Thoracic aorta endothelial cell (primary cell): ENCODE data around the genes VAMP1, GPR162 and GNB3.

DNA sequence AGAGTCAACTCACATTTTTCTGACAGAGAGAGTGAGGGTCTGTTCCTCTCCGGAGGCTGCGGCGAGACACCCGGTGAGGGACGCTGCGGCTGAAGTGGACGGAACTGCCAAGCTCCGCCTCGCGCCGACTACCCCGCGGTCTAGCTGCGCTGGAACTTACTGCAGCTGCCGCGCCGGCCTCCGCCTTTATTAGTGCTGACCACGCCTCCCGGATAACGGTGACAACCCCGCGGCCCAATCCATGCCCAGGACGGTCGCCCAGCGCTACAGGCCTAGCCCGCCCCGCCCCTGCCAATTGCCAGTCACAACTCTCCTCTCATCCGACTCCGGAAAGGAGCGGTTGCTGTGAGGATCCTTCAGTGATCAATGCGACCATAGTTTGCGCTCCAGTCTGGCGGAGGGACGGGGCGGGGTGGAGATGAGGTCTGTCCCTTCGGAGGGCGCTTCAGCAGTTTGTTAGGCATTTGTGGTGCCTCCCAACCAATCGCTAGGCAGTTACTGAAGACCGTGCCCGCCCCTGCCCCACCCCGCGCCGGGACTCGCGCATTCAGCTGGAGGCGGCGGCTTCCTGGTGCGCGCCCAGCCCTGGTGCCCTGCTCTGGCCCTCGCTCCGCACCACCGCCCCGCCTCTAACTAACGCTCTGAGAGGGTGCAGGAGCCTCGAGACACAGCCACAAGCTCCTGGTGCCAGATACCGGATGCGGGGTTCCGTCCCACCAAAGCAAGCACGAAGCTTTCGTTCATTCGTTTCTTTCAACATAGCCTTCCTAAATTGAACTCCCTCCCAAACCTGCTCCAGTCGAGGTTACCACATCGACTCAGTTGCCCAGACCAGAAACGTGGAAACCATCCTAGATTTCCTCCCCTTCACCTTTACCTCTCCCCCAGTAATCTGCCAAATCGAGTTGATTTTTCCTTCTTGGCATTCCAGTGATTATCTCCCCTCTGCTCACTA is at the start of gene VAMP1:
TSS of gene VAMP1 (minus strand) at position 161 of the 955 bp plus-strand sequence.
- CAGE, long polyA plus RNA: no peak

GRCh38 chr12:6534732-6534924 is 311 bp downstream of the GAPDH start:
- CAGE, long polyA plus RNA: no peak

DNA sequence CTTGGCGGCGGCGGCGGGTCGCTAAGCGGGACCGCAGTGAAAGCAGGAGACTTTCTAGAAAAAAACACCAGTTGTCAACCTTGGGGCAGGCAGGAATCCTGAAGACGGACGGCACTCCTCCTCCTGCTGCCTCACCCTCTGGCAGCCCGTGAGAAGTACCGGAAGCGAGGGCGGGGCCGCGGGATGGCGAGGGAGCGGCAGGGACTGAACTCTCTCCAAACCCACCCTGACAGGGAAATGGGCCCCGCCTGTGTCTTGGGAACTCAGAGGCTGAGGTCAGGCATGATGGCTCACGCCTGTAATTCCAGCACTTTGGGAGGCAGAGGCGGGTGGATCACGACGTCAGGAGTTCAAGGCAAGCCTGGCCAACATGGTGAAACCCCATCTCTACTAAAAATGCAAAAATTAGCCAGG is 6.2 kb downstream of the GAPDH start:
- CAGE, long polyA plus RNA: no peak

GRCh38 chr12:6548385-6549641 is 7.0 kb downstream of the IFFO1 start:
- CAGE, long polyA plus RNA: no peak

DNA sequence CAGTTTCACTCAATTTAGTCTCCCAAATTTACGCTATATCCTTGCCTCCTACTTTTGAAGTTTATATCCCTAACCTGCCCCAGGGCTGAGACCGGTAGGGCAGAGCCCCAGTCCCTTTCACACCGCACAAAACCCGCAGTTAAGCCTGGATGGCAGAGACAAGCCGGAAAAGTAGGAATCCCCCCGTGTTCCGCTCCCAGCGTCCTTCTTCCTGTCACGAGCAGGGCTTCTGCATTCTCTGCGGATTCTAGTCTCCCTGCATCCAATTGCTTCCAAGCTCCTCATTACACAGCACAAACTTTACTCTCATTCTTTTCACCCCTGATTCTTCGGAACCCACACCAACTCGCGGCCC is 1.0 kb downstream of the IFFO1 start:
- CAGE, long polyA plus RNA: no peak

DNA sequence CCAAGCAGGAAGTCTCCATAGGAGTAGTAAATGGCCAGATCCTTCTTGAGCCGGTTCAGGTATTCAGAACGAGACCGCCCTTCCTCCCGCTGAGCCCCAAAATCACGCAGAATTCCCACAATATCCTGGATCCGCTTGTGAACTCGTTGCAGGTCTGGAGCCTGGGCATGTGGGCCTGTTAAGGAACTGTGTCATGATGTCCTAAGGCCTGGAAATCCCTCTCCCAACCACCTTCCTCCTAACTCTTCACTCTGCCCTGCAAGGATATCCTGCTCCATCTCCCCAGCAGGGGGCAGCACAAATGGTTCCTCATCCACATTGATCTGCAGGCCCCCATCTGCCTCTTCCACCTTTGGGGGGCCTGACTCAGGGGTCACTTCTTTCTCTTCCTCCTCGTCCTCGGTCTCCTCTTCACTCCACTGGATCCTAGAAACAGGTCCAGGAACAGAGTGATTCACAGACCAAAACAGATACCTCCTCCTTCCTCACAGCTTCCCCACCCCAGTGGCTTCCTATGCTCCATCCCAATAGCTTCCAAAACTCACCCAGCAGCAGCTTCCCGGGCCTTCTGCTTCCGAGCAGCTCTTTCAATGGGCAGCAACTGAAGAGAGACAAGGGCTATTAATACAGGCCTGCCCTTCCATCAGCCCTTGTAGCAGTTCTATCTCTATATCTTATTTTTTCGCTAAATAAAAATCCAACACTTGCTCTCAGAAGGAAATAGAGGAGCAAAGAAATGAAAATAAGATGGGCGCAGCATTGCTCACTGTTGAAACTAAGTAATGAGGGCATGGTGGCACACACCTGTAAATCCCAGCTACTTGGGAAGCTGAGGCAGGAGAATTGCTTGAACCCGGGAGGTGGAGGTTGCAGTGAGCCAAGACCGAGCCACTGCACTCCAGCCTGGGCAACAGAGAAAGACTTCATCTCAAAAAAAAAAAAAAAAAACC is 4.5 kb downstream of the NOP2 start:
- CAGE, long polyA plus RNA: no peak

DNA sequence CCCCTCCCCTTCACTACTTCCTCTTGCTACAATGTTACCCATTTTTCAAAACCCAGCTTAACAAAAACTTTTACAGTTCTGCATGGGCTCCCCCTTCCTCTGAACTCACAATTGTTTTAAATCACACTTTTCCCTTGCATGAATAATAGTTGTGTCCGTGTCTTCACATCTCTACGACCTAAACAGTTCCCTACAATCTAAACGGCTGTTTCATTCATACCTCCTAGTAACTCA is 705 bp downstream of the NOP2 start:
- CAGE, long polyA plus RNA: no peak

DNA sequence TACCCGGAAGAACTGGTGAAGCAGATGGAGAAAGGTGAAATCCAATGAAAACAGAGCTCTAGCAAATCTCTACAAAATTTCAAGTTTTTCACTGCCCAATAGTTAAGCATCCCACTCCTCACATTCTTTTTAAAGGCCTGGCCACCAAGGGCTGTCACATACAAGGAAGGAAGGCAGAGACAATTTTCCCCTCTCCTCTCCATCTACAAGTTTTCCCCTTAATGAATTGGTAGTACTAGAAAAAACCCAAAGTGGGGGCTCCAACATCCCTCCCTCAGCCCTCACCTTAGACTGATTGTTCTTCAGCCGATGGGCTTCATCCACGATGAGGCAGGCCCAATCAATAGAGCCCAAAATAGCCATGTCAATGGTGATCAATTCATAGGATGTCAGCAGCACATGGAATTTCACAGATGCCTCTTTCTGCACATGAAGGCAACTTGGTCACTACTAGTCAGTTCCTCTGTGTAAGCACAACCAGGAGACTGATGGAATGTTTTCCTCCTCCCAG is 14.3 kb downstream of the CHD4 start:
- CAGE, long polyA plus RNA: no peak

GRCh38 chr12:6595150-6595606 is 12.0 kb downstream of the CHD4 start:
- CAGE, long polyA plus RNA: no peak

- CAGE, long polyA plus RNA: no peak
Observed at GRCh38 chr12:6595807-6596506, 11.2 kb downstream of the CHD4 start.

GRCh38 chr12:6619840-6621179 is 13.1 kb upstream of the CHD4 start:
- CAGE, long polyA plus RNA: no peak

DNA sequence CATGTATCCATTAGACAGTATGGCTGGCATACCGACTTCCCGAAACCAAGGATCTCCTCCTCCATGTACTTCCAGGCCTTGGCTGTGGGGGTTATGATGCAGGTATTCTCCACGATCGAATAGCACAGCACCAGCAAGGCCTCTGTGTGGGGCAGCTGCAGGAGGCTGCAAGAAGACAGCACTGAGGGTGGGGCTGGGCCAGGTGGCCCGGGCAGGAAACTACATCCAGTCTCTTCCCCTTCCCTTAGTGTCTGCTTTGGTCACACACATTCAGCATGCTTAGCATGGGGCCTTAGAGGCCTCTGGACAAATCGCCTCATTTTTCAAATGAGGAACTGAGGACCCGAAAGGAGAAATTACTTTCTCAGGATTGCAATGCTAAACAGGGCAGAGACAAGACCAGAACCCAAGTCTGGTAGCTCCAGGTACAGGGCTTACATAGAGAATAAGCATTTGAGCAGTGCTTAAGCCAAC is 3.7 kb downstream of the ACRBP start:
- CAGE, long polyA plus RNA: no peak

GRCh38 chr12:6753326-6754549 is 797 bp upstream of the MLF2 start:
- CAGE, long polyA plus RNA: no peak

GRCh38 chr12:6769026-6770074 is 3.0 kb upstream of the LAG3 start:
- CAGE, long polyA plus RNA: no peak

DNA sequence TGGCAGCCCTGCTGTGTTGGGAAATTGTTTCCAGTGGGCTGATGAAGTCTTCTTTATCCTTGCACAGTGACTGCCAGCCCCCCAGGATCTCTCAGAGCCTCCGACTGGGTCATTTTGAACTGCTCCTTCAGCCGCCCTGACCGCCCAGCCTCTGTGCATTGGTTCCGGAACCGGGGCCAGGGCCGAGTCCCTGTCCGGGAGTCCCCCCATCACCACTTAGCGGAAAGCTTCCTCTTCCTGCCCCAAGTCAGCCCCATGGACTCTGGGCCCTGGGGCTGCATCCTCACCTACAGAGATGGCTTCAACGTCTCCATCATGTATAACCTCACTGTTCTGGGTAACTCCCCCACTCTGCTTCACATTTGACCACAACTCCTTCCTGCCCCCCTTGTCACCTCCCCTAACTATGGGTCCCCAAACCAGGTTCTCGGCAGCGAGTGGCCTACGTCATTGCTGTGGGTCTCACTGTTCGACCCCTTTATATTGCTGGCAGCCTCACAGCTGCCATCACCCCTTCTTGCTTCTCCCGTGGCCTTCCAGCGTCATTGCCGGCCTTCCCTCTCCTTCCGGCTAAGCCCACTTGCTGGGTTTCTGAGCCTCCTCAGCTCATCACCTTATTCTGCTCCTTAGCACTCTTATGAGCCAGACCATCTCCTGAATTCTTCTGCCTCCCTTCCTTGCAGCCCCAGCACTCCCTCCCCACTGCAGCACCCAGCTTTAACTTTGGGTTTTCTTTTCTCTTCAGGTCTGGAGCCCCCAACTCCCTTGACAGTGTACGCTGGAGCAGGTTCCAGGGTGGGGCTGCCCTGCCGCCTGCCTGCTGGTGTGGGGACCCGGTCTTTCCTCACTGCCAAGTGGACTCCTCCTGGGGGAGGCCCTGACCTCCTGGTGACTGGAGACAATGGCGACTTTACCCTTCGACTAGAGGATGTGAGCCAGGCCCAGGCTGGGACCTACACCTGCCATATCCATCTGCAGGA is 2.5 kb downstream of the LAG3 start:
- CAGE, long polyA plus RNA: no peak

GRCh38 chr12:6819861-6820667 is 1.6 kb upstream of the GPR162 start:
- CAGE, long polyA plus RNA: no peak

DNA sequence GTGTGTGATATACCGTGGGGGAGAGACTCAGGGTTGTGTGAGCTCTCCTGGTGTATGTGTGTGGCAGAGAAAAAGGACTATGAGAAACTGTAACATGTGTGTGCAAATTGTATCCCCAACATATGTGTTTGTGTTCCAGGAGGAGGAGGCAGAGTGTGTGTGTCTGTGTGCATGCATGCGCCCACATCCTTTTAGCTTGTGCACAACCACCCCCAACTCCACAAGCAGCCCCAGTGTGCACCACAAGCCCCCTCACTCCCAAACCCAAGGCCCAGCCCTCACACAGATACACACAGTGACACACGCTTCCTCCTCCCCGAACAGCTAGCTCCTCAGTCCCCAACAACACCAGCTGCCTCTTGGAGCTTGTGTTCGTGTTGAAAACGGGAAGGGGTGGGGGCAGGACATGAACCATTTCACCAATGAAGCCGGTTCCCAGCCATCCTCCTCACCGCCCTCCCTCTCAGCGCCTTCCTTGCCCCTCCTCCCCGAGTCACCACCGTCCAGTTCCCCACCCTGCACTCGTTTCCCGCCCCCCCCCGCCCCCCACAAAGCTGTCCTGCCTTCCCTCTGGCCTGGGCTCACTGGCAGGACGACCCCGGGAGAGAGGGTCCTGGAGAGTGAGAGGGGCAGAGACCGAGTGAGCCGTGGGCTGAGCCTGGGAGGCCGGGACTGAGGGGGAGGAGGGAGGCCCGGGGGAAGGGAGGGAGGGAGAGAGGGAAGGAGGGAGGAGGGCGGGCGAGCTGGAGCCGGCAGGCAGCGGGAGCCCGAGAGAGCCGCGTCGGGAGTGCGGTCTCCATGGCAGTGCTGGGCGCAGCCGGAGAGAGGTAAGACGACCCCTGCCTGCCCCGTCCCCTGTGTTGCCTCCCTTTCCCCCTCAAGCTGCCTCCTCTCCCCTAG is at the start of gene GPR162:
TSS of gene GPR162 (plus strand) at position 748 of the 900 bp plus-strand sequence.
- CAGE, long polyA plus RNA: no peak

DNA sequence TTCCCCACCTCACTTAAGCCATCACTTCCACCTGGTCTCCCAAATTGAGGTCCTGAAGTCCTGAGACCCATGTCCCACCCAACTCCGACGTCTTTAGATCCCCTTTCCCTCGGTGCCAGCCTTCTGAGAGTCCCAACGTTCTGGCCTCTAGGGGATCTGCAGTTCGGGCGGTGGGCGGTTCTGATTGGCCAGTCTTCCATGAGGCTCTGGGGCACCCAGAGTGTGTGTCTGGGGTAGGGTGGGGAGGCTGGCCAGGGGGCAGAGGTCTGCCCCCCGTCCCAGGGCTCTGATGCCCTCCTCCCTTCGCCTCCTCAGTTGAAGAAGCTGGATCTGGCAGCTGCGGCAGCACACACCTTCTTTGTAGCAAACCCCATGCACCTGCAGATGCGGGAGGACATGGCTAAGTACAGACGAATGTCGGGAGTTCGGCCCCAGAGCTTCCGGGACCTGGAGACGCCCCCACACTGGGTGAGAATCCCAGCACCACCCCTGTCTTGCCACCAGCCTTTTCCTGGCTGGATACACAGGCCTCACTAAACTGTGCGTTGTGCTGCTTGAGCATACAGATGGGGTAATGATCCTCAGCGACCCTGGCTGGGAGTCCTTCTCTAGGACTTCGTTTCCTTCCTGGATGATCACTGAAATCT is 1.5 kb downstream of the P3H3 start:
- CAGE, long polyA plus RNA: no peak

- CAGE, long polyA plus RNA: no peak
Observed at GRCh38 chr12:6840409-6841099, at the start of gene GNB3. GNB3 (plus strand) TSS chr12:6840925.

- CAGE, long polyA plus RNA: no peak
Observed at GRCh38 chr12:6870196-6870945, 2.7 kb downstream of the SPSB2 start.